ENCODE data around the genes SRRM3, POMZP3 and SPDYE17.

GRCh38 chr7:75968431-75969044, 25.9 kb downstream of the TMEM120A start:
- RRBS: no CpG with 5 or more reads among the region's 17 CpGs
CAGE:
- cytosol, long polyA plus RNA: no peak
- long polyA plus RNA: no peak
- nucleus, long polyA plus RNA: no peak

- RRBS: no CpG with 5 or more reads among the region's 3 CpGs
CAGE:
- cytosol, long polyA plus RNA: no peak
- long polyA plus RNA: no peak
- nucleus, long polyA plus RNA: no peak
Observed at GRCh38 chr7:76005659-76006010, 11.2 kb upstream of the TMEM120A start.

- RRBS: no CpG with 5 or more reads among the region's 4 CpGs
CAGE:
- cytosol, long polyA plus RNA: no peak
- long polyA plus RNA: no peak
- nucleus, long polyA plus RNA: no peak
Observed at GRCh38 chr7:76142825-76143190, 58.9 kb upstream of the SRRM3 start.

GRCh38 chr7:76201497-76202123, at the start of gene SRRM3:
Gene SRRM3 (plus strand): TSS chr7:76201896.
- RRBS: no CpG with 5 or more reads among the region's 52 CpGs
CAGE:
- cytosol, long polyA plus RNA: no peak
- long polyA plus RNA: no peak
- nucleus, long polyA plus RNA: no peak

GRCh38 chr7:76281273-76281890, 21.1 kb upstream of the HSPB1 start:
- RRBS: 1% methylated on average over 16 of the region's 81 CpGs
CAGE:
- cytosol, long polyA plus RNA: no peak
- long polyA plus RNA: no peak
- nucleus, long polyA plus RNA: no peak

DNA sequence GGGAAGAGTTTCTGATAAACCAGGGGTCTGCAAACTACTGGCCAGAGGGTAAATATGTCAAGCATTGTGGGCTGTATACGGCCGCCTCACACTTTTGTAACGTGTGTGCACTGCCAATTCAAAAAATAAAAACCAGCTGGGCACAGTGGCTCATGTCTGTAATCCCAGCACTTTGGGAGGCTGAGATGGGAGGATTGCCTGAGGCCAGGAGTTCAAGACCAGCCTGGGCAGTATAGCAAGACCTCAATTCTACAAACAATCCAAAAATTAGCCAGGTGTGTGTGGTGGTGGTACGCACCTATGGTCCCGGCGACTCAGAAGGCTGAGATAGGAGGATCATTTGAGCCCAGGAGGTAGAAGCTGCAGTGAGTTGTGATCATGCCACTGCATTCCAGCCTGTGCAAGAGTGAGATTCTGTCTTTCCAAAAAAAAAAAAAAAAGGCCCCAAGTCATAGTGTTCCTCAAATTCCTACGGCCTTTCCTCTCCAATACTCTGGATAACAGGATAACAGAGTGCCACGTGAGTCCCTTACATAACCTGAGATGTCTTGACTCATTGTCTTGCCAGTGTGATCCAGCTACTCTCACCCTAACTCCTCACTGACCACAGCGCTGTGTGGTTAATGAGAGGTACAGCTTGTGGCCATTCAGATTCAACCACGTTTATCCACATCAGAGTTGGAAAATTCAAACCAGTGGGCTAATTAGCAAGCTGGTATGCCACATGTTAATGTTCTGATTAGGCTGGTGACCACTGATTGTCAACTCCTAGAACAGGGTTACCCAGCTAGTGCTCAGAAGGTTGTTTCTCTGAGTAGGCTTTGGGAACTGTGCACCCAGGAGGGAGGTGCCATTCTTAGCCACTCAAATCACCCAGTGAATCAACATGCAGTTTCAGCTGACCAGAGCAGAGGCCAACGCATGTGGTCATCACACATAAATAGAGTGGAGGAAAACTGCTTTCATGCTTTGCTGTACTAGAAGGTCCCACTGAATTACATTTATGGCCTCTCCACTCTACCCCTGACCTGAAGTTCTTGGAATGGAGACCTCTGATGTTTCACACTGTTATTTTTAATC, 20.0 kb downstream of the HSPB1 start:
- RRBS: no CpG with 5 or more reads among the region's 11 CpGs
CAGE:
- cytosol, long polyA plus RNA: no peak
- long polyA plus RNA: no peak
- nucleus, long polyA plus RNA: no peak

DNA sequence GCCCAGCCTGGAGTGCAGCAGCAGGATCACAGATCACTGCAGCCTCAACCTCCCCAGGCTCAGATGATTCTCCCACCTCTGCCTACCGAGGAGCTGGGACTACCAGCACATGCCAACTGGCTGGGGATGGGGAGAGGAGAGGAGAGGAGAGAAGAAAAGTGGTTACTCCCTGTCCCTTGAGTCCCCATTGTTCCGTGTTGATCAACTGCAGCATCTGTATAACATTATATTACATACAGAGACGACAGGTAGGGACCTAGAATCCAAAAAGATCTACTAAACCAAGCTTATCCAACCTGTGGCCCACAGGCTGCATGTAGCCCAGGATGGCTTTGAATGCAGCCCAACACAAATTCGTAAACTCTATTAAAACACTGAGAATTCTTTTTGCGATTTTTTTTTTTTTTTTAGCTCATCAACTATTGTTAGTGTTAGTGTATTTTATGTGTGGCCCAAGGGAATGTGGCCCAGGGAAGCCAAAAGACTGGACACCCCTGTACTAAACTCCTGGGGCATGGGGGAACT, 27.6 kb downstream of the YWHAG start:
- RRBS: no CpG with 5 or more reads among the region's 5 CpGs
CAGE:
- cytosol, long polyA plus RNA: no peak
- long polyA plus RNA: no peak
- nucleus, long polyA plus RNA: no peak

- RRBS: no CpG with 5 or more reads among the region's 5 CpGs
CAGE:
- cytosol, long polyA plus RNA: no peak
- long polyA plus RNA: no peak
- nucleus, long polyA plus RNA: no peak
Observed at GRCh38 chr7:76403911-76404394, 5.5 kb downstream of the SSC4D start.

DNA sequence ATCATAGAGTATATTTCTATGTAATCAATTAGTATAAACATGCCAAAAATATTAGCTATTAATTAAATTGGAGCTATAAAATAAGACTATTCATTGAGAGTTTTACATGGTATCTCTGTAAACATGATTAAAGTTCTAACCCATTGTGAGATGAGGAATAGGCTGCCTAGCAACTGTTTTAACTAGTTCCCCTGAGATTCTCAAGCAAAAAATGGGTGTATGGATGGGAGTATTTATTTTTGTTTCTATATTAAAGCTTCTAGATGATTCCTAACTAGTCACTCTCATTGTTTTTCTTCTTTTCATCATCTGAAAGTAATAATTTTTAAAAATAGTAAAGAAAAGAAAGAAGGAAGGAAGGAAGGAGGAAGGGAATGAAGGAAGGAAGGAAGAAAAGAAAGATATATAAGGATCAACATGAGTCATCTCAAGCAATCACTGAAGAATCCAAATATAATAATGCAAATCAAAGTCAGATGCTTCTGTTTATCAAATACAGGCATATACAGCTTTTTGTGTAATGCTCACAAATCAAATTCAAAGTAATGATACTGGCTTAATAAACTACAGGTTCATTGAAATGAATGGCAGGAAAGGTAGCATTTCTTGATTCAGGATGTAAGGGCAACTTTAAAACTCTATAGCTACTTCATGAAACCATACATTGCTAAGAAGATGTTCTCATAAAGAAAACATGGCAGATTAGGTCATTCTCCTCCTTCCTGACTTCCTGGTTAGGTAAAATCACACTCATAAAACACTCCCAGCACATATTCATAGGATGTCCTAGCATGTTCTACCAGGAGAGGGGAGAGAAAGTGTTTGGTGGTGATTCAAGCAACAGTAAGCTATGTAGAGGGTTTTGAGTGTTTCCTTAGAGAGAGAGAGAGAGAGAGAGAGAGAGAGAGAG, 36.6 kb upstream of the SPDYE16 start:
CAGE:
- cytosol, long polyA plus RNA: no peak
- long polyA plus RNA: no peak
- nucleus, long polyA plus RNA: no peak

GRCh38 chr7:76627112-76628243, at the start of gene POMZP3:
Gene POMZP3 (minus strand): TSS chr7:76627279.
- RRBS: no CpG with 5 or more reads among the region's 76 CpGs
CAGE:
- cytosol, long polyA plus RNA: no peak
- long polyA plus RNA: no peak
- nucleus, long polyA plus RNA: no peak

DNA sequence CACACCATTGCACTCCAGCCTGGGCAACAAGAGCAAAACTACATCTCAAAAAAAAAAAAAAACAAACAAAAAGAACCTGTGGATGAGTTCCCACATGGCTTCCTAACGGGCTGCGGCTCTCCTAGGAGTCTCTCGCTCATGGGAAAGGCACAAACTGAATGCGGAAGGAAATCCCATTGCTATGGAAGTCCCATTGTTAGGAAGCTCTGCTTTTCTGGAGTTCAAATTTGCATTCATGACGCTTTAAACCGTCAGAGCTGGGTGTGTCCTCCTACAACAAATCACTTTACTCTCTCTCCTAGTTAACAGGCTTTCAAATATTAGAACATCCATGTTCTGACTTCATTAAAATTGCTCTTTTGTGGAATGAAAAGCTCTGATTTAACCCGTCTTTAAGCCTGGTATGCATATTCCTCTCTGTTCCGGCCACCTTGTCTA, at the start of gene SPDYE17:
Gene SPDYE17, minus strand, starts transcription at position 198 of the 438 bp plus-strand sequence.
- RRBS: no CpG with 5 or more reads among the region's 8 CpGs
CAGE:
- cytosol, long polyA plus RNA: no peak
- long polyA plus RNA: no peak
- nucleus, long polyA plus RNA: no peak

DNA sequence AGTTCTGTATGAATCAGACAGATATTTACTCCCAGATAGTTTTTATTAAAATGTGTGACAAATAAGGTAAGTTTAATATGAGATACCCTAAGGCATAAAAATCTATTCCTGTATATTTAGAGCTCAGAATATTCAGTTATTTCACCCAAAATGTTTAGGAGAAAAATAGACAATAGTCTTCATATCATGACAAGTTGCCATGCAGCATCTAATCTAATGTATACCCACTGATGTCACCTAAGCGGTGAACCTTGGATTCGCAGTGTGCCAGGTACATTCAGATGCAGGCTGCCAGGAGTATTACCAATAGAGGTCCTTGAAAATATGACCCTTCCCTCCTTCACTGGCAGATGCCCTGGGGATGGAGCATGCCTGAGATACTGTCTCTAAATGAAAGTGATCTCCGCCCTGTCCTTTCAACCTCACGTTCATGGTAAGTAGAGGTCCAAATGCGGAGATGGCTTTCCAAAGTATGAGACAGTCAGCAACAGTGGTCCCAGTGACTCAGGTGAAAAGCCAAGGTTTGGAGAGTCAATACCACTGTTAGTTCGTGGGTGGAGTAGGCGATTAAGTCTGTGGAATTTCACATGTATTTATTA, 1.6 kb downstream of the FGL2 start:
- RRBS: no CpG with 5 or more reads among the region's 7 CpGs
CAGE:
- cytosol, long polyA plus RNA: no peak
- long polyA plus RNA: no peak
- nucleus, long polyA plus RNA: no peak

- RRBS: no CpG with 5 or more reads among the region's 4 CpGs
CAGE:
- cytosol, long polyA plus RNA: no peak
- long polyA plus RNA: no peak
- nucleus, long polyA plus RNA: no peak
Observed at GRCh38 chr7:77202432-77203008, 2.9 kb upstream of the FGL2 start.

DNA sequence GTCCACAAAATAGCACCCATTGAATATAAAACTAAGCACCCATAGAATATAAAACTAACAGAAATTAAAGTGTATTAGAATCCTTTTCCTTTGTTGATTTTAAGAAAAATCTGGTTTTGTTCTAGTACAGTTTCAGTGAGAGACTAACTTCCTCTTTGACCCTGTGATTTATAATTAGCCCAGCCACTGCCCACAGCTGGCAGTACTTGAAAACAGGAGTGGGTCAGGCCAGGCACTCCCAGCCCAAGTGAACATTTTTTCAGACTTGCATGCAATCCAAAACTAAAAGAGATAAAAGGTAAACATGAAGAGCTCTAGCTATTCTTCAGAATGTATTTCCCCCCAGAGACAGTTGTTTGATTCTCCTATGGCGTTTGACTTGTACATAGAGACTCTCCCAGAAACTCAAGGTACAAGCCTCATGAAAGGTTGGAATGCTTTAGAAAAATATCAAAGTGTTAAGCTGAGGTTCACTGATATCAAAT, 70.1 kb upstream of the FGL2 start:
- RRBS: no CpG with 5 or more reads among the region's 1 CpG
CAGE:
- cytosol, long polyA plus RNA: no peak
- long polyA plus RNA: no peak
- nucleus, long polyA plus RNA: no peak

GRCh38 chr7:77278017-77278613, 78.5 kb upstream of the FGL2 start:
- RRBS: no CpG with 5 or more reads among the region's 7 CpGs
CAGE:
- cytosol, long polyA plus RNA: no peak
- long polyA plus RNA: no peak
- nucleus, long polyA plus RNA: no peak

- RRBS: no CpG with 5 or more reads among the region's 6 CpGs
CAGE:
- cytosol, long polyA plus RNA: no peak
- long polyA plus RNA: no peak
- nucleus, long polyA plus RNA: no peak
Observed at GRCh38 chr7:77328129-77328612, 88.0 kb downstream of the GSAP start.

GRCh38 chr7:77642148-77642368, 54.2 kb upstream of the RSBN1L start:
- RRBS: no CpG with 5 or more reads among the region's 1 CpG
CAGE:
- cytosol, long polyA plus RNA: no peak
- long polyA plus RNA: no peak
- nucleus, long polyA plus RNA: no peak

DNA sequence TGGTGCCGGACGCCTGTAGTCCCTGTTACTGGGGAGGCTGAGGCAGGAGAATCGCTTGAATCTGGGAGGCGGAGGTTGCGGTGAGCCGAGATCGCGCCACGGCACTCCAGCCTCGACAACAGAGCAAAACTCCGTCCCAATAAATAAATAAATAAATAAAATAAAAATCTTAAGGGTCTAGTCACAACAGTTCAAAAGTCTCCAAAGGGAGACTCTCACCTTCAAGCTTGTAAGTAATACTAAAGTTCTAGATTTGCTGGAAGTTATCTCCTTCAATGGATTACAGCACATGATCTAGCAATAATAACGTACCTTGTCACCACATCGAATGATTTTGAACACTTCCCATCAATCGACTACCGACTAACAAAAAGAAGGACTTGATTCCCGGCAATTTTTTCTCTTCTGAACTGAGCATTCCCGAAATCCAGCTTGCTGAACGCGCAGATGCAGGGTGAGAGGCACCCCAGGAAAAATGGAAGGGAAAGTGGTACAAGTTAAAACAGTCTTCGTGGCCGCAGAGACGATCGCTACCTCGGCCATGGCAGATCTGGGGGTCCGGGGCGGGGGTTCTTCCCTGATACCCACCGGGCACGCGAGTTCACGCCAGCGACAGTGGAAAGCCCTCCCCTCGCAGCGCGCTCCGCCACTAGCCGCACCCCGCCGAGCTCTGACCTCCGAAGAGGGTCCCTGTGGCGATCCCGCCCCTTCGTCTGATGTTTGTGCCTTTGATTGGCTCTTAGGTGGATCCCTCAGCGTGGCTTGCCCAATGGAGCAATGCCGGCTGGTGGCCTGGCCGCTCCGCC, 472 bp upstream of the RSBN1L start:
- RRBS: under 1% methylated on average over 3 of the region's 46 CpGs
CAGE:
- cytosol, long polyA plus RNA: no peak
- long polyA plus RNA: no peak
- nucleus, long polyA plus RNA: no peak

- RRBS: no CpG with 5 or more reads among the region's 2 CpGs
CAGE:
- cytosol, long polyA plus RNA: no peak
- long polyA plus RNA: no peak
- nucleus, long polyA plus RNA: no peak
Observed at GRCh38 chr7:77727959-77728315, 31.7 kb downstream of the RSBN1L start.

DNA sequence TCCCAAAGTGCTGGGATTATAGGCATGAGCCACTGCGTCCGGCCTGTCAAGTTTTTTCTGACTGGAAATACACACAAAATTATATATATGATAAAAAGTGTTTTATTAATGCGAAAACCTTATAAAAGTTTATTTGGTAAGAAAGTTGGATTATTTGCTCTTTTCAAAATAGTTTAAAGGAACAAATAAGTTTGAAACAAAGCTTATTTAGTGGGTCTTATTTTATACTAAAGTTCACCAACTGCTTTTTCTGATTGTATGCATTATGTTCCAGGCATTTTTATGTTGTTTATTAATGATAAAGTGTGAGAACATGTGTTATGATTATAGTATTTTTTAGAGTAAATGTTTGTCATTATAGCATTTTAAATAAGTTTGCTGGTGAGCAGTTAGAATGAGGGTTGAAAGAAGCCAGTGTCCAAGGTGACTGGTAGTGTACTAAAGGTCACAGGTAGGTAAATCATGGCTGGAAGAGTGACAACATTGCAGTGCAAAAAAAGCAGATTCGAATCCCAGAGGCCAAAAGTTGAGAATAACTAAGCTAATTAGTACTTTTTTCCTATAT, 43.8 kb downstream of the RSBN1L start:
- RRBS: no CpG with 5 or more reads among the region's 4 CpGs
CAGE:
- cytosol, long polyA plus RNA: no peak
- long polyA plus RNA: no peak
- nucleus, long polyA plus RNA: no peak